Vermiform appendix (tissue), 1 donor: ENCODE results near the genes PODXL2 and EEFSEC.

GRCh38 chr3:126802159-126802656 lies 98.2 kb downstream of the CHCHD6 start:
- PRO-cap, result no peak

GRCh38 chr3:126926795-126927363 lies 56.0 kb upstream of the PLXNA1 start:
- PRO-cap, result no peak

DNA sequence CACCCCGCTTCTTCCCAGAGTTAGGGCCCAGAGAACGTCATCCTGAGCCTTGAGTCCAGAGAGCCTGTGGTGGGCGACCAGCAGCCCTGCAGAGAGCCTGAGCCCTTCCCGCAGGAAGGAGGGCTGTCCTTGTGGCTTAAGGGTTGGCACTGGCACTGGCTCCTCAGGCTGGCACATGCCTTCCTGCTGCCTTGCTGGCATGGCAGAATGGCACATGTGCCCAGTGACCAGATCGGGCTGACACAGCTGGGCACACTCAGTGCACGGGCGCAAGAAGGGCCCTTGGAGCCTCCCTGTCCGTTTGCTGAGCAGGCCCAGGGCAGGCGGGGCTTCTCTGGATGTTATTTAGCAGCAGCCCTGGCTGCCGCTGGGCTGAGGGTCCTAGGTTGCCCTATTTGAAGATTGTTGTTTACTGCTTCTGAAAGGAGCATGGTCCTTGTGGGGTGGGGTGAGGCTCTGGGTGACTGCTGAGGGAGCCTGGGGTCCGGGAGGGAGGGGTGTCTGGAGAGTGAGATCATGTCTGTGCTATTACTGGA lies 50.3 kb upstream of the PLXNA1 start:
- PRO-cap, result no peak

DNA sequence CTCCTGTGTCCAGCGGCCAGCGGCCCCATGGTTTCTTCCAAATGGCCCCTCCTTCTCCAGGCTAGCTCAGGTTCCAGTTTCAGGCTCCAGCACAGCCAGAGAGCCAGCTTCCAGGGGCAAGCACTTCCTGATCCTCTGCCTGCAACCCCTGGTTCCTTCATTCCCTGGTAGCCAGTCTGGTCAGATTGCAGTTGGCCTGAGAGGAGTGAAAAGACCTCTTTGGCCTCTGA lies 21.0 kb upstream of the PLXNA1 start:
- PRO-cap, result no peak

- PRO-cap, result bidirectional peak, plus-strand start at chr3:127002381, minus-strand start at chr3:127002233
Observed at GRCh38 chr3:127001999-127002734, 19.3 kb downstream of the PLXNA1 start.

GRCh38 chr3:127028677-127029217 lies 45.8 kb downstream of the PLXNA1 start:
- PRO-cap, result no peak

GRCh38 chr3:127138615-127139134 lies 54.3 kb upstream of the PRR23E start:
- PRO-cap, result no peak

GRCh38 chr3:127525390-127525595 lies 65.2 kb downstream of the TPRA1 start:
- PRO-cap, result no peak

DNA sequence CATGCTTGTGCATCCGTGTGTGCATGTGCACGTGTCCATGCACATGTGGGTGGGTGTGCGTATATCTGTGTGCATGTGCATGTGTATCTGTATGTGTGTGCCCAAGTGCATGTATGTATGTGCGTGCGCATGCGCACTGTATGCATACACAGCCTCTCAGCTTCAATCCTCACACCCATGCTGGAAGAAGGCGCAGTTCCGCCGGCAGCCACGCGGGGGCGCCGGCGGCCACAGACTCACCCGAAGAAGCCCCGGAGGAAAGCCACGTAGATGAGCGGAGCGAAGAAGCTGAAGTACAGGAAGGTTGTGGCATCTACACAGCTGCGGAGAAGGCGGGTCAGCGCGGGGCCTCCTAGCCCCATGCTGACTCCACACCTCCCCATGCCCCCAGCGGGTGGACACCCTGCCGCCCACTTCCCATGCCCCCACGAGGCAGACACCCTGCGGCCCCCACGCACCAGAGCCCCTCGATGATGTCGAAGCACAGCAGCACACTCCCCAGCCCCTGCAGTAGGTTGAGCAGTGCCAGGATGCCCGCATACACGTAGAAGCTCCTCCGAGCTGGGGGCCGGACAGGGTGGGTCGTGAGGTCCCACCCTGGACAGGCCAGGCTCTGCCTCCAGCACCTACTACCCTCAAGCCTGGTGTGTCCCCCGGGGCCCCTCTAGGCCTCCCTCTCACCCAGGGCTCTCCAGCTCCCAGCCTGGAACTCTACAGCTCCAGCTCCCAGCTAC lies 15.4 kb downstream of the TPRA1 start:
- PRO-cap, result no peak

- PRO-cap, result no peak
Observed at GRCh38 chr3:127628791-127629486, at the start of gene PODXL2. TSS of gene PODXL2 (plus strand) at chr3:127629185.

- PRO-cap, result no peak
Observed at GRCh38 chr3:127639185-127639510, 10.2 kb downstream of the PODXL2 start.

- PRO-cap, result no peak
Observed at GRCh38 chr3:127676721-127677455, 4.1 kb downstream of the ABTB1 start.

GRCh38 chr3:127685929-127686946 lies 13.5 kb downstream of the ABTB1 start:
- PRO-cap, result no peak

- PRO-cap, result no peak
Observed at GRCh38 chr3:127744219-127744964, 71.6 kb downstream of the ABTB1 start.

GRCh38 chr3:127768500-127769266 lies 53.6 kb downstream of the MGLL start:
- PRO-cap, result no peak

GRCh38 chr3:127814300-127814848 lies 7.9 kb downstream of the MGLL start:
- PRO-cap, result no peak

GRCh38 chr3:127836315-127837142 lies 14.2 kb upstream of the MGLL start:
- PRO-cap, result no peak

- PRO-cap, result bidirectional peak, plus-strand start at chr3:128153487, minus-strand start at chr3:128153382; bidirectional peak, plus-strand start at chr3:128153934, minus-strand start at chr3:128153784
Observed at GRCh38 chr3:128153066-128154240, at the start of gene EEFSEC. TSS of gene EEFSEC (plus strand) at chr3:128153481.

DNA sequence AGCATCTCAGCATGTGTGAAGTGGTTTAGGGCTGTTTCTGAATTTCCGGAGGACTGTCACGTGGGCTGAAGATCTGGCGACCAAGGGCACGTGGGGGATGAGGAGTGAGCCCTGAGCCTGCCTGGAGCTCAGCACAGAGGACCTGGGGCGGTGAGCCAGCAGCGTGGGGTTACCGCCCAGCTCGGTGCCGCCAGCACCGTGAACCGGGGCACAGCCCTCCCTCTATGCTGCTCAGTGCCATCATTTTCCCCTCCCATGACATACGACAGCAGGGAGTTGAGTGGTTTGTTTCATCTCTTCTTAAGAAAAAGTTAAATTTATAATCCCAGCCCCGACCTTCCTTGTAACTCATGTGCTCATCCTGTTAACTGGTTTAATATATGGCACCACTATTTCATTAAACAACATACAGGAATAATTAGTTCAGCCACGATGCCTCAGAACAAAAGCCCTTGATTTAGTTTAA lies 150.1 kb downstream of the DNAJB8 start:
- PRO-cap, result unidirectional peak, plus-strand start at position 136 of the sequence

DNA sequence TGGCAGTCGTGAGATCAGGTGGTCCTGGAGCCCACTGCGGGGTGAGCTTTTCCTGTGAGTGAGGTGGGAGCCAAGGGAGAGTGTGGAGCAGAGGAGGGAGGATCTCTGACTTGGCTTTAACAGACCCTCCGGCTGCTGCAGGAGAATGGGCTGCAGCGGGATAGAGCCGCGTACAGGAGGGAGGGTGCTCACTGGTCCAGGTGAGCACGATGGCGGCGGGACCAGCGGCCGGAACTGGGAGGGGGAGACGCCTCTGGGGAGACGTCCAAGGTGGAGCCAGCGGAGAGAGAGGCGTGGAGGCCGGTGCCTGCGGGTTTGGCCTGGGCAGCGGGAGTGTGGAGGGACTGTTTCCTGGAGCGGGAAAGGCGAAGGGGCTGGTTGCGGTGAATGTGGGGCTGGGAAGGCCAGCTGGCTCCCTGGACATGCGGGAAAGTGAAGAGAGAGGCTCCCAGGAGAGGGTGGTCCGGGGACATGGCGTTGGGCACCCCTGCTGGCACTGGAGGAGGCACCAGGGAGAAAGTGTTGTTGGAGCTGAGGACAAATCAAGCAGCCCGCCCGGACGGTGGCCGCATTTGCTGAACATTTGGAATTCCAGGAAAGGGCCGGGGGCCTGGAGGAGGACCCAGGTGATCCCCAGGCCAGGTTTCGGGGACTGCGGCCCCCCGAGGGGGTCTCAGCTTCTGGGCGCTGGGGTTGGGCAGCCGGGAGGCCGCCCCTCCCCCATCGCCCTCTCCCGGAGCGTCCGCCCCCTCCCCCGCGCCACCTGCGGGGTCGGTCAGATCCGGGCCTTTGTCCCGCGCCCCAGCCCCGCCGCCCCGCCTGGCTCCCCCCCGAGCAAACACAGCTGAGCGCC lies 34.3 kb downstream of the DNAJB8 start:
- PRO-cap, result no peak